Natural killer cell (primary cell): ENCODE data around the genes SGSM2 and CLUH.

DNA sequence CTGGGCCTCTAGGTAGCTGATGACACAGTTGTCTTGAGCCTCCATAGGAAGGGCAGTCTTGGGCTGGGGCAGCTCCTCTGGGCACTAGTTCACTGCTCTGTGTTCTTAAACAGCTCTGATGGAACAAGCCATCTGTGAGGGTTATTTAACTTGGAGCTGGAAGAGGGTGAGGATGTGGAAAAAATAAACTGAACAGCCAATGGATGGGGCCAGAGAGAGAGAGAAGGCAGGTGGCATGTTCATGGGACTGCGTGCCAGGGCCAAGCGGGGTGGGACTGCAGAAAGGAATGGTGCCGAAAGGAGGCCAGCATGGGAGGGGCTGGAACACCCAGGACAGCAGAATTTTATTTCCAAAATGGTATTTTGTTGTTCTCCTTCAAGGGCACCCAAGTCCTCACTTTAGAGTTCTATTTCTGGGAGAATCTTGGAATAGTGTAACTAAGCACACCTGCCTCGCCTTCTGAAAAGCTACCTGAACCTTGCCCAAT is 52.7 kb downstream of the HIC1 start:
- PRO-cap = no peak

- PRO-cap = no peak
Measured at GRCh38 chr17:2123382-2124302, 68.7 kb downstream of the HIC1 start.

GRCh38 chr17:2176457-2176798 is 121.5 kb downstream of the HIC1 start:
- PRO-cap = no peak

- PRO-cap = no peak
Measured at GRCh38 chr17:2188654-2189134, 114.9 kb downstream of the SMG6 start.

DNA sequence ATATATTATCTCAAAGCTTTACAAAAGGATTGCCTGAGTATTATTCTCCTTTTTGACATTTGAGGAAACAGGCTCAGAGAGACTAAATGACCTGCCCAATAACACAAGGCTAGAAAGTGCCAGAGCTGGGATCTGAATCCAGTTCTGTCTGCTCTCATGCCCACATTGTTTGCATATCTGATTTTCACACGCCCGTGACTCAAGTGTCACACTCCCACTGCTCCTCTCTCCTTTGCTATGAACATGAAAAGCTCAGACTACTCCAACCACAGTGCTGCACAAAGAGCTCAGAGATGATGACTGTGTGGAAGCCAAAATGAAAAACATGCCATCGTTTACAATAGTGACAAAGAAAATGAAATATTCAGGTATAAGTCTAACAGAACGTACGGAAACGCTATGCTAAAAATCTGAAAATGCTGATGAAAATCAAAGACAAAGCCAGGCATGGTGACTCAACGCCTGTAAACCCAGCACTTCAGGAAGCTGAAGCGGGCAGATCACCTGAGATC is 107.8 kb downstream of the SMG6 start:
- PRO-cap = no peak

- PRO-cap = no peak
Measured at GRCh38 chr17:2230604-2231367, 72.8 kb downstream of the SMG6 start.

GRCh38 chr17:2239873-2240625 is 63.5 kb downstream of the SMG6 start:
- PRO-cap = no peak

- PRO-cap = bidirectional peak, plus-strand start at chr17:2337494, minus-strand start at chr17:2337448
Measured at GRCh38 chr17:2336809-2337847, at the start of gene SGSM2. TSS of gene SGSM2 (plus strand) at chr17:2337501.

GRCh38 chr17:2374827-2375338 is 26.0 kb downstream of the MNT start:
- PRO-cap = no peak

DNA sequence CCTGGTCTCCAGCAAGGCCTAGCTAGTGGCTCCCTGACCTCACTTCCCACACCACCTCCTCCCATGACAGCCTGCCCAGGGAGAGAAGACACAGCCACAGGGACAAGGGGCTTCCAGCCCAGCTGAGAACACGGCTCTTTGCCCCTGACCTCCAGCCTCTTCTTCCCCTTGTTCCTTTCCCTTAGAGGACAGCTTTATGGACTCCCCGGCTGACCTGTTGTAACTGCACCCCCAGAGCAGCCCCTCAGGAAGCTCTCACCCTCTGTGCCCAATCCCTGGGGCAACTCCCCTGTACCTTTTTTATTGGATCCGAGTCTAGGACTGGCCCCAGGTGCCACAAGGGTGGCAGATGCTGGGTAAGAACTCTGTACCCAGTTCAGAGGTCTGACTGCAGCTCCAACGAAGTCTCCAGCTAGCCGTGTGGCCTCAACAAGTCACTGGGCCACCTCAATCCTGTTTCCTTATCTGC is 17.5 kb downstream of the MNT start:
- PRO-cap = no peak

DNA sequence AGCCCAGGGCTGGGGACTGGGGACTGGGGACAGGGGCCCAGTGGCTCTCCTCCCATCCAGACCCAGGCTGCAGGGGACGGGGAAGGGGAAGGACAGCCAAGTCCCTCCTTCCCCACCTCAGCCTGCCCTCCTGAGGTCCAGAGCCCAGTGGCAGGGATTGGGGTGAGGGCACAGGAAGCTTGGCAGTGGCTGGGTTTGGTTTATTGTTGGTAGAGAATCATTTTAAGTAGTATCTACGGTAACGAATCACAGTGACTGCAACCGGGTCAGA is 14.9 kb downstream of the MNT start:
- PRO-cap = no peak

DNA sequence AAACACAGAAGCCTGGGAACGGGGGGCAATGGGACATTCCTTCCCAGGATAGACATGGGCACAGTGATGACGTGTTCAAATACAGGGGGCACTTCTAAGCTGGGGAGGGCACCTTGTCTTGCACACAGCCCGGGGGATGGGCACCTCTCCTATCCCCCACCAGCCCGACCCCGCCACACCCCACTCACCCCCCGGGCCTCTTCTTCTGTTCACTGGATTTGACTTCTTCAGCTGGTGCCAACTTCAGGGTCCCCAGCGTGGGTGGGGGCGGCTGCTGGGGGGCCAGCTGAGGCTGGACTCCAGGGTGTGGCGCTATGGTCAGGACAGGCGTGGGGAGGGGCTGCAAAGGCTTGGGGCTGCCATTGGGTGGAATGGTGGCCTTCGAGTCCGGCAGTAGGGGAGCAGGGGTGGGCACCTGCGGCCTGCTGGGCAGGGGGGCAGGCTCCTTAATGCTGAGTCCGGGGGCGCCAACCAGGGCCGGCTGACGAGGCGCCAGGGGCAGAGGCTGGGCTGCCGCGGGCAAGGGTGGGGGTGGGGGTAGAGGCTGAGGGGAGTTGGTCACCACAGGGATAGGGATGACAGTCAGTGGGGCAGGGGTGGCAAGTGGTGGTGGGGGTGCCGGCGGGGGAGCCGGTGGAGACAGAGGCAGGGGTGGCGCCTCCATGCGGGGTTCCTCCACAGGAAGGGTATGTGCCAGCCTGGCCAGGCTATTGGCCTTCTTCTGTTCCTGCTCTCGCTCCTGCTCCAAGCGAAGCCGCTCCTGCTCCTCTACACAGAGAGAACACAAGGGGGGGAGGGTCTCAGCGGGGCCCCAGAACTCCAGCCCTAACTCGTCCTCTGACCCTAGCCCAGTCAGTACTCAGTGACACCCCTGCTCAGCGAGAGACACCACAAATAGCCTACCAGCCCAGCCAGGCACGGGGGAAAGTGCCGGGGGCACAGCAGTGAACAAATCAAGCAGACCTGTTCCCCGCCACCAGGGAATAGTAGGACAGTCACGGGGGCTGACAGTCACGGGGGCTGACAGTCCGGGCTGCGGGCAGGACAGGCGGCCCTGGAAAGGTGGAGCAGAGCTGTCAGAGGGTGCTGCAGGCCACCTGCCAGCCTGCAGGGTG is 5.8 kb downstream of the MNT start:
- PRO-cap = no peak

- PRO-cap = no peak
Measured at GRCh38 chr17:2396350-2397387, 4.2 kb downstream of the MNT start.

- PRO-cap = no peak
Measured at GRCh38 chr17:2404350-2404752, 3.5 kb upstream of the MNT start.

DNA sequence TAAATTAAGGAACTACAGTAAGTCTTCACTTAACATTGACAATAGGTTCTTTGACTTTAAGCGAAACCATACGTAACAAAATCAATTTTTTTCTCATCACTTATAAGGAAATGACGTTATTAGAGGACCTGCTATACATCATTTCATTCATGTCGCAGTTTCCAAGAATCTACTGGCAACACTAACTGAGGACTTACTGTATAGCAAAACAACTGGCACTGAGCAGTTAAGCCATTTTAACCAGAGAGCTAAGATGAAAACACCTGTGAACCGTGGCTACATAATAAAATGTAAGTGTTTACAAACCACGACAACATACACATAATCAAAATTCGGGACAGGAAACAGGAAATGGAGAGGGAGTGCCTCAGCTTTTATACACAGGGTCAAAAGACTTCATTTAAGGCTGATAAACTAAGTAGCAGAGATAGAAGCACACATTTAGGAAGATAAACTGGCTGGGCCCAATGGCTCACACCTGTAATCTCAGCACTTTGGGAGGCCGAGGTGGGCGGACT is 29.5 kb downstream of the METTL16 start:
- PRO-cap = no peak

DNA sequence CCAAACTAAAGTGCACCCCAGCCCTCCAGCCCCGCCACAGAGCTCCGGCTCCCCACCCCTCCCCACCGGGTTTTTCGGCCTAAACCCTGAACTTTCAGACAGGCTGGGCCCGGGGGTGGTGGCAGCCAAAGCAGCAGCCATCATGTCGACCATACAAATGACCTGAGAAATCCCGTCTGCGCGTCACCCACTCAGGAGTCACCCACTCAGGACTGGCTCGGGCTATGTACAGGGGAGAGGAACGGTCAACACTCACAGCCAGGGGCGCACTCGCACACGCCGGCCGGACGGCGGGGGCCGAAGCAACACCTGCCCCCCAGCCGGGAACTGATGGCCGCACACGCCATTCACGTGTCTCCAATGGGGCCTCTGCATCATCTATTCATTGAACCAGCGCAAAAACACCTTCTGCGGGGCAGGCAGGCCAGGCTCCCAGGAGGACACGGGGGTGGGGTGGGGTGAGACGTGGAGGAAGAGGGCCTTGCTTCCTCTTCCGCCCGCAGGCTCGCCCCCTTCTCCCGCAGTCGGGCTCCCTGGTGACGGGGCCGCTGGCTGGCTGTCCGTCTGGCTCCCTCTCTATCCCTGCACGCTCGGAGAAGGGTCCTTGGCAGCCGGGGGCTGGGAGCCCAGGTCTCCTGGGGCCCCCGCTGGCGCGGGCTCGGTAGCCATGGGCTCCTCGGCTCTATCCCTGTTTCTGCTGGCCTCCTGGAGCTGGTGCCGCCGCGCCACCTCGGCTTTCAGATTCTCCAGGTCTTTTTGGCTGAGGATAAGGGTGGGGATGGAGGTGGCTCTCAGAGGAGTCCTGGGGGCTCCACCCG is 21.3 kb downstream of the CLUH start:
- PRO-cap = no peak

- PRO-cap = bidirectional peak, plus-strand start at chr17:2712016, minus-strand start at chr17:2711714
Measured at GRCh38 chr17:2711426-2712089, at the start of gene CLUH. TSS of gene CLUH (minus strand) at chr17:2711764.

DNA sequence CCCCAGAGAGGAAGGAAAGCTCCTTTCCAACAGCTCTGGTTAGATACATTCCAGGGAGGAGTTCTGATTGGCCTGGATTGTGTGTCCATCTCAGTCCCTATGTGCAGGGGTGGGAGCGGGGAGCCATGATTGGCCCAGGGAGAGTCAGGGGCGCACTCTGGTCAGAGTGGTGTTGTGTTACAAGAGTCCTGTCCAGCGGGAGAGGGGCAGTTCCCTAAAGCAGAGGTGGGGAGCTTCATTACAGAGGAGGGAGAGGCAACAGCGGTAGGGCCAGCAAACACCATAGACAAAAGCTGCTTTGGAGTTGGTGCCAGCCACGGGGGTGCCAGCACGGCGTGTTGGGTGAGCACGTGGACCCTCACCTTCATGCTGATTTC is 75.0 kb downstream of the RAP1GAP2 start:
- PRO-cap = no peak

DNA sequence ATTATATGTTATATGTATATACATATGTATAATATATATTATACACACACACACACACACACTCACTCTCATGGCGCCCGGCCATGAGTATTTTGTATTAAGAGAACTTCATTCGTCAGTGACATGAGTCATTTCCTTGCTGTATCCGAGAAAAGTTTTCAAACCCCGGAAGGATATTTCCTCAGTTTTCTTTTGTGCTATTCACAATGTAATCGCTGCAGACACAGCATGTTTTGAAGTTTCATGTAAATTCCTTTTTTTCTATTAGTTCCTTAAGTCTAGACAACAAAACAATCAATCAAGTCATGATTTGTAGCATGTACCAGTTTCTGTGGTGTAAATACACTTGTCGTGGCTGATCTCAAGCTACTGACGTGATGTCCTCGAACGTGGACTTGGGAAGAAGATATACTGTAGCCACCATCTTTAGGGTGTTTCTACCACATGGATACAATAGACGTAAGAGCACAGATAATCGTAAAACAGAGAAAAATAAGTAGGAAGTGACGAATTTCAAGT is 33.2 kb downstream of the OR1D5 start:
- PRO-cap = no peak

DNA sequence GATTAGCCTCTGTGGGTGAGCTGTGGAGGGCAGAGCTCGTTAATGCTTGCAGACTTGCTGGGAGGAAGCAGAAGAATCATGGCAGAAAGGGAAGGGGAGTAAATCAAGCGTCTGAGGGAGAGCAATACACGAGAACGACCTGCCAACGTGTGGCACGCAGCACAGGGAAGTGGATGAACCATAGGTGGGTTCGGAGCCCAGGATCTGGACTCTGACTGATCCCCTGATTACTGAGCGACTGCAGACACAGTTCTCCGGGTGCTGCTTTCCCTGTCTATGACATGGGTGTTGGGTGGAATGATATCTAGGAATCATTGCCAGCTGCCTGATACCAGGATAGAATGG is 5.6 kb upstream of the OR1R1P start:
- PRO-cap = no peak